ENCODE results near the genes BRF1 and TEX22.

- PRO-cap, 2 experiments = peak in 2 of 2 experiments; most common plus-strand start chr14:105091910 (in 2); most common minus-strand start chr14:105091707 (in 1)
Measured at GRCh38 chr14:105091216-105092130, 26.2 kb upstream of the GPR132 start.

DNA sequence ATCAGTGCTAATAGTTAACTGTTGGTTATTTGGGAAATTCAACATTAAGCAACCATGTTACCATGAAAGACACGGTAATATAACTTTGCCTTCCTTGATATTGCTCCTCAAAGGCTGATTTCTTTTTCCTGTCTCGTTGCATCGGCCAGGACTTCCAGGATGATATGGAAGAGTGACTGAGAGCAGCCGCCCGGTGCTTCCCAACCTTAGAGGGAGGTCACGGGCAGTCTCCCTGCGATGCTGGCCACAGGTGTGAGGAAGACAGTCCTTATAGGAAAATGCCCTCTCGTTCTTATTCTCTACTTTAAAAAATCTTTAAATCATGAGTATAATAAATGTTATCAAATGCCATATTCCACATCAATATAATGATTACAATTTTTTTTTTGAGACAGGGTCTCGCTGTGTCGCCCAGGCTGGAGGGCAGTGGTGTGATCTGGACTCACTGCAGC lies 33.1 kb upstream of the GPR132 start:
- PRO-cap, 2 experiments = no peak in any of the 2 experiments

- PRO-cap, 2 experiments = no peak in any of the 2 experiments
Measured at GRCh38 chr14:105152807-105153496, 15.6 kb downstream of the JAG2 start.

DNA sequence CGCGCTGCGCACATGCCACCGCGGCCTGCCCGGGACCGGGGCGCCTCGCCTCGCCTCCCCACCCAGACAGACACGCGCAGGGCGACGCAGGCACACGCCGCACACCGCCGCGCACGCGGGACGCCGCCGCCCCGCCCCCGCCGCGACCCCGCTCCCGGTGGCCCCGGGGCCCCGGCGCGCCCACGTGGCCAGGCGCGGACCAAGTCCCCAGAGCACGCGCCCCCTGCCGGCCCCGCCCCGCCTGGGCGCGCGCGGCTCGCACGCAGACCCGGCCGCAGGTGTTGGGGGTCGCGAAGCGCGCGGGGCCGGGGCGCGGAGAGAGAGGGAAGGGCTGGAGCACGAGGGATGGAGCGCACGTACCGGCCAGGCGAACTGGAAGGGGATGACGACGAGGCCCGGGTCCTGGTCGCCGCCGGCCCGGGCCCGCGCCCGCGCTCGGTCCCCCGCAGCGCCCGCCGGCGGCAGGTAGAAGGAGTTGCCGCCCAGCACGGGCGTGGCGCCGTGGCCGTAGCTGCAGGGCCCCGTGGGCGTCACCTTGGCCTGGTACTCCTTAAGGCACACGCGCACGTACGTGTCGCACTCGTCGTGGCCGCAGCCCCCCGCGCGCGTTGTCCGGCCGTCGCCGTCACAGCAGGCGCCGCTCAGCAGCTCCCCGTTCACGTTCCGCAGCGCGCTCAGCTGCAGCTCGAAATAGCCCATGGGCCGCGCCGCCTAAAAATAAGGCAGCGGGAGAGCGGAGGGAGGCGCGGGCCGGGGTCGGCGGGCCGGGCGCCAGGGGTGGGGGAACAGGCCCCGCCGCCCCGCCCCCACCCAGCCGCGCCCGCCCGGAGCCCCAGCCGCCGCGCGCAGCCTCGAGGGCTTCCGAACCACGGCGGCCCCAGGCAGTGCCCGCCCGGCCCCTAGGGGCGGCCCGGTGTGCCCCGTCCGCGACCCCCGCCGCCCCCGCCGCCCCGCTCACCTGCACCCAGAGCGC lies 893 bp downstream of the JAG2 start:
- PRO-cap, 2 experiments = peak in 2 of 2 experiments; most common plus-strand start position 65 of the sequence (in 1); most common minus-strand start position 437 of the sequence (in 2)

DNA sequence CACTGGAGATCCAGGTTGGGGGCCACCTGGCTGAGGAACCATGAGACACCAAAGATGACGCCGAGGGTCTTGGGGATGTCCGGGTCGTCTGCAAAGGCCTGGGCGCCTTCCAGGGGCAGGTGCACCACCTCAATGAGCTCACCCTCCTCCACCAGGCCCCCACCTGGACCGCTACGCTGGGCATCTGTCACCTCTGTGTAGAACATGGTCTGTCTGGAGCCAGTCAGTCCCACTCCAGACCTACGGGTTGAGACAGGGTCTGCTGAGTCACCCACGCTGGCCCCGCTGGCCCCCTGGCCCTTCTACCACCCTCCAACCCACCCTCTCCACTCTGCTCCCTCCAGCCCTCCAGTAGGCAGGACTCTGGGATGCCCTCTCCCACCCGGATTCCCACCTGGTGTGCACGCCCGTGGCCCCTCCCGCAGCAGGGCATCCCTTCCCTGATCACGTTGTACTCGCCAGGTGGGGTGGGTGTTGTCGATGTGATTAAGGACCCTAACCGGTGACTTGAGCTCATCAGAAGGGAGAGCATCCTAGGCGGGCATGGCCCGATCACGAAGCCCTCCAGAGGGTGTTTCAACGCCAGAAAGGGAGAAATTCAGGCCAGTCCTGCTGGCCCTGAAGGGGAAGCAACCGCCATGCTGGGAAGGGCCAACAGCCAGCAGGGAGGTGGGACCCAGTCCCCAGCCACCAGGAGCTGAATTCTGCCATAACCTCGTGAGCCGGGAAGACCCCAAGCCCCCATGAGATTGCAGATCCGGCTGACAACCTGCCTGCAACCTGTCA lies 4.6 kb upstream of the JAG2 start:
- PRO-cap, 2 experiments = no peak in any of the 2 experiments

DNA sequence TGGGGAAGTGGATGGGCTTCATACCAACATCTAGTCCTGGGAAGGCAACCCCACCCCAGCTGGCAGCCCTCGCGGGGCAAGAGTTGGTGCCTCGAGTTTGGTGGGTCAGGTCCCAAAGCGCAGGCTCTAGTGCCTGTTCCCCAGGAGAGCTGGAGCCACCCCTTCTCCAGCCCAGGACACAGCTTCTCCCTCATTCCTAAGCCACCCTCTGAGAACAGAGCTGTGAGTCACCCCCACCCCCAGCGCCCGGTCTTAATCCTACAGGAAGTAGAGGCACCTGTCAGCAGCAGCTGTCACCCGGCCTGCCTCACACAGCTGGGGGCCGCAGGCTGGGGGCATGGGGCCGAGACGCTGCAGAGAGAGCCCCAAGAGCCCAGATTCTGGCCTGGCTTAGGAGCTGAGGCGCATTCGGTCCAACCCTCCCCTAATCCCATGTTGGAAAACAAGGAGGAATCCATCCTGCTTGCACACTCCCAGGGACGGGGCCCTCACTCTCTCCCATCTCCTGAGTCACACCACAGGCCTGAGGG lies 5.1 kb downstream of the NUDT14 start:
- PRO-cap, 2 experiments = no peak in any of the 2 experiments

- PRO-cap, 2 experiments = peak in 2 of 2 experiments; most common plus-strand start chr14:105257771 (in 1); most common minus-strand start chr14:105257589 (in 1)
Measured at GRCh38 chr14:105257465-105257946, 9.2 kb downstream of the BTBD6 start.

DNA sequence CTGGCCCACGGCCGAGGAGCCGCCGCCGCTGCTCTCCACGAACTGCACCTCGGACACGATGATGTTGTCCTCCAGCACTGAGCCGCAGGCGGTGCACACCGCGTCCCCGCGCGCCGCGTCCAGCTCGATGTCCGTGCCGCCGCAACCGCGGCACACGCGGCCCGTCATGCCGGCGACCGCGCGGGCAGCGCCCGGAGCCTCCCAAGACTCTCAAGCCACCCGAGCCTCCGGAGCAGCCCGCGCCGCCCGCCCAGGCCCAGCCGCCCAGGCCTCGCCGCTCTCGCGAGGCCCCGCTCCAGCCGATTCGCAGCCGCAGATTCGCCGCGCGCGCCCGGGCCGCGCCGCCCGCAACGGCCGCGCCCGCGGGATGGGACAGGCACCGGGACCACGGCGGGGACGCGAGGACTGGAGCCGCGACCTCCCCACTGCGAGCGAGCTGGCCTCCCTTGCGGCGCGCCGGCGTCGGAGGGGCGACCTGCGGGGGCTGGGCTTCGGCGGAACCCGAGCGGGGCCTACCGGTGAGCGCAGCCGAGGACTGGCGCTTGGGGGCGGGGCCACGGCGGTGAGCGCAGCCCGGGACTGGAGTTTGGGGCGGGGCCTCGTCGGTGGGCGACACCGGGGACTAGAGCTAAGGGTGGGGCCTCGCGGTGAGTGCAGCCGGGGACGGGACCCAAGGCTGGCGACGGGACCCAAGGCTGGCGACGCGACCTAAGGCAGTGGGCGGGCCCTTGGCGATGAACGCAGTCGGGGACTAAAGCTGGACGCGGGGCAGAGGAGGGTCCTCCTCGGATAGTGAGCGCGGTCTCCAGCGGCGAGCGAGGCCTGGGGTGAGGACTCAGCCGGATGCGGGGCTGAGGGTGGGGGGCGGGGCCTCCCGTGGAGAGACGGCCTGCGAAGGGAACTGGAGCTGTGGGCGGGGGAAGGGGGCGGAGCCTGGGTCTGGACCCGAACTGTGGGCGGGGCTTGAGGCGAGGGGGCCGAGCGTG lies at the start of gene BRF1:
BRF1 (minus strand) TSS at position 540 of the 986 bp plus-strand sequence.
- PRO-cap, 2 experiments = peak in 2 of 2 experiments; most common plus-strand start position 650 of the sequence (in 2); most common minus-strand start position 537 of the sequence (in 2)

DNA sequence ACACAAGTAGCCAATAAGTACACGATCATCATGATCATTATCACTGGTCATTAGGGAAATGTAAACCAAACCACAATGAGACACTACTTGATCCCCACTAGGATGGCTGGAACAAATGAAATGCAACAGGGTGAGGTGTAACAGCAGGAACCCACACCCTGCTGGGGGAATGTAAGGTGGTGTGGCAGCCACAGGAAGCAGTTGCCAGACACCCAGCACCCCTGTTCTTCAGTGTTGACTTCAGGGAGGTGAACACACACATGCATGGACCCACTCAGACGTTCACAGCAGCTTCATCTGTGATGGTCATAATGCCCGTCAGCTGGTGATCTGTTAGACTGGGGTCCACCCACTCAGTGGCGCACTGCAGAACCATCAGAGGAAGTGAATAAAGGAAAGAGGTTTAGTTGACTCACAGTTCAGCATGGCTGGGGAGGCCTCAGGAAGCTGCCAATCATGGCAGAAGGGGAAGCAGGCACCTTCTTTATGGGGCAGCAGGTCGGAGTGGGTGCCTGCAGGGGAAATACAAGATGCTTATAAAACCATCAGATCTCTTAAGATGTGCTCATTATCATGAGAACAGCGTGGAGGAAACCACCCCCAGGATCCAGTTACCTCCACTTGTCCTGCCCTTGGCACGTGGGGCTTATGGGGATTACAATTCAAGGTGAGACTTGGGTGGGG lies 22.7 kb upstream of the TEX22 start:
- PRO-cap, 2 experiments = no peak in any of the 2 experiments

GRCh38 chr14:105397814-105398660 lies at the start of gene TEX22:
Gene TEX22 (plus strand): TSS chr14:105398538.
- PRO-cap, 2 experiments = peak in 2 of 2 experiments; most common plus-strand start chr14:105398516 (in 1); most common minus-strand start chr14:105398463 (in 1)

GRCh38 chr14:105399855-105400834 lies 1.8 kb downstream of the TEX22 start:
- PRO-cap, 2 experiments = no peak in any of the 2 experiments

DNA sequence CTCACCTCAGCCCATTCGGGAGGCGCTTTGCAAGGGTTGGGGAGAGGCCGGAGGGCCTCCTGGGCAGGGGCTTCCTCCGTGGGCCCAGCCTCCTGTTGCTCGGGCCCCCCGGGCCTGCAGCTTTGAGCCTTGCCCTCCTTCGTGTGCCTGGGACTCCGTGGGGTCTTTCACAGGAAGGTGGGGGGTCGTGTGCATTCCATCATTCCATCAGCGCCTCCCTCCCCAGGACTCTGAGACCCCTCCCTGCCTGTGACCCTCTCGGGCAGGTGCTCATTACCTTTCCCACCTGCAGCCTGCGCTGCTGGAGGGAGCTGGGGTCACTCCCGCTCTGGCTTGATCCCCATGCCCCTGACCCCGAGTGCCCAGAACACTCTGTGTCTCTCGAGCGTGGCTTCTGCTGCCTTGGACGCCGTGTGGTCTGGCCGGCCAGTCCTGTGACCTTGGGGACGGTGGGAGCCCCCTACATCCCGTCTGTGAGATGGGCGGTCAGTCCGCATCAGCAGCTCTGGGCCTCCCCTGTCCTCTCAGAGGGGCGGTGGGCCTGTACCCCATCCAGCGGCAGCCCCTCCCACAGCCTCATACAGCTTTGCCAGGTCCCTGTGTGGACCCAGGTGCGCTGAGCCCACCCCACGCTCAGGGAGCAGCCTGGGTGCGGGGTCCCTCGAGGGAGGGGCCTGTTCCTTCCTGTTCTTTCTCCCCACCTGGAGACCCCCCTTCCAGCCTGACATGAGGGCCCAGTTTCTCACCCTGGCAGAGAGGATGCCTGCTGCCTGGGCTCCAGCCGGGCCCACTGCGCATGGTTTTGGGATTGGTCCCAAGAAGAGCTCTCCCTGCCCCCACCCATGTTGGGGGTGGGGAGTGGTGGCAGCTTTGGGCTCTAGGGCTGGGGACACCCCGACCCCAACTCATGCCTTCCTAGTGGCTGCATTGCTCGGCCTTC lies 1.3 kb downstream of the MTA1 start:
- PRO-cap, 2 experiments = no peak in any of the 2 experiments

- PRO-cap, 2 experiments = no peak in any of the 2 experiments
Measured at GRCh38 chr14:105479412-105480344, 5.1 kb downstream of the CRIP2 start.

GRCh38 chr14:105482726-105483104 lies 4.0 kb upstream of the CRIP1 start:
- PRO-cap, 2 experiments = no peak in any of the 2 experiments

DNA sequence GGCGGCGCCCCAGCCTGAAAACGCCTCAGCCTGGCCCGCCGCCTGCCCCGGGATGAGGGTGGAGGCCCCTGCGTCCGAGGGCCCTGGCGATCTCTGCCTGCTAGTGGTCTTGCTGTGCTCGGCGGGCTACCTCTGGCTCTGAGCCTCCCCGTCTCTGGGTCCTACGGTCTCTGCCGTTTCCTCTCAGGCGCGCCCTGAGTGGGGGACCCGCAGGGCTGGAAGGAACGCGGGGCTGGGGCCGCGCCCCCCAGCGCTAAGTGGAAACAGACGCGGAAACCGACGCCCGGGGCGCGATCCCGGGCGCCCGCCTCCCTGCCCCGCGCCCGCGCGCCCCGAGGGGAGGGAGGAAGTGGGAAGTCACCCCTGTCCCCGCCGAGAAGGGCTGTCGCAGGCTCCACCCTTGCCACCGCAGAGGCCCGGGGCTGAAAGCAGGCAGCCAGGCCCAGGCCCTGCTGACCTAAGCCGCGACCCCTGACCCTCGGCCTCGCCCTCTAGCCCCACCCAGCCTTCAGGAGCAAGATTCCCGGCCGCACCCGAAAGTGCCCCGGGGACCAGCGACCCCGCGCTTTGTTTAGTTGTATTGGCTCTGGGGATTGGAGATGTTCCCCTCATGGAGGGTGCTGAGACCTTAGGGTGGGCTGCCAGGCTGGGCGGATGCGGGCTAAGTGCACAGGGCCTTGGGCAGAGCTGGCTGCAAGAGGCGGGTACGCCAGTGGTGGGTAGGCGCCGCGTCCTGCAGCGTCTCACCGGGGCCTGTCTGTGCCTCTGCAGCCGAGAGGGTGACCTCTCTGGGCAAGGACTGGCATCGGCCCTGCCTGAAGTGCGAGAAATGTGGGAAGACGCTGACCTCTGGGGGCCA lies 938 bp downstream of the CRIP1 start:
- PRO-cap, 2 experiments = peak in 2 of 2 experiments; most common plus-strand start position 406 of the sequence (in 1); most common minus-strand start position 351 of the sequence (in 2)

GRCh38 chr14:105527080-105527758 lies 836 bp downstream of the TMEM121 start:
- PRO-cap, 2 experiments = no peak in any of the 2 experiments

GRCh38 chr14:105628638-105628863 lies 102.2 kb downstream of the TMEM121 start:
- PRO-cap, 2 experiments = no peak in any of the 2 experiments

DNA sequence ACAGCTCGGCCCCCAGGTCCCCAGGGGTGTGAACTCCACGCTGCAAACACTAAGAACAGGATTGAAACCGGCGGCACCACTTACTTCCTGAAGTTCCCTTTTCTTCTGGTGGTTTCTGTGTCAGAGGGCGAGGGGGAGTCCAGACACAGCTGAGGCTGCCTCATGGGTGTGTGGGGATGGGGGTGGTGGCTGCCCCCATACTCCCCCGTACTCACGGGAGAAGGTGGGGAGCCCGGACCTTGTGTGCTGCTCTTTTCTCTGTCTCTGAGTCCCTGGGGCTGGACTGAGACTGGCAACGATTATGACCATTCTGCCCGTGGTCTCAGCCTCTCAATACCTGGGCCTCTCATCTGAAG lies 249.2 kb downstream of the TMEM121 start:
- PRO-cap, 2 experiments = no peak in any of the 2 experiments

GRCh38 chr14:105860422-105861635 lies 334.4 kb downstream of the TMEM121 start:
- PRO-cap, 2 experiments = no peak in any of the 2 experiments

- PRO-cap, 2 experiments = peak in 1 of 2 experiments; most common plus-strand start chr14:105949224 (in 1)
Measured at GRCh38 chr14:105948942-105949533, 422.7 kb downstream of the TMEM121 start.

All from Colon Carcinoma Metastatic in the Brain (tissue), 2 donors.